ENCODE data around the gene GBGT1.

- CAGE, long polyA plus RNA, result no peak
- RRBS, result no CpG with 5 or more reads among the region's 8 CpGs
These were observed 84.3 kb upstream of the RAPGEF1 start for GRCh38 chr9:131824279-131824478.

DNA sequence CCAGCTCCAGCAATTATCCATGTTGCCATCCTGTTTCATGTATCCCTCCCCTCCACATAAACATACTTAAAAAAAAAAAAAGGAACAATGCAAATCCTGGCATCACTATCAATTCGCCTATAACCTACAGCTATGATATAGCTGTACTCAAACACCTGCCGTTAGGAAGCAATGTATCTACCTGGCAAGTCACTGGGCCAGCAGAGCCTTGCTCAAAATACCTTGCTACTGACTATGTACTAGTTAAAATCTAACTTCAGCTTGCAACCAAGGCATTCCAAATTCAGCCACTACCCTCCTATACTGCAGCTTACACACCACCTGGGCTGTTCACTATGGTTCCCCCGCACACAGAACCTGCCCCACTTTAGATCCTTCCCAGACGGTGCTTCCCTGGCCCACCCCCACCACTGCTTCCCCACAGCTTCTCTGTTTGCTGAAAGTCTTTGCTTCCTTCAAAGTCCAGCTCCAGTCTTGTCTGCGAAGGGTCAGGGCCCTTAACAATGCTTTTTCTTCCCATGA lies 89.9 kb downstream of the MED27 start:
- CAGE, long polyA plus RNA, result no peak
- RRBS, result no CpG with 5 or more reads among the region's 5 CpGs

DNA sequence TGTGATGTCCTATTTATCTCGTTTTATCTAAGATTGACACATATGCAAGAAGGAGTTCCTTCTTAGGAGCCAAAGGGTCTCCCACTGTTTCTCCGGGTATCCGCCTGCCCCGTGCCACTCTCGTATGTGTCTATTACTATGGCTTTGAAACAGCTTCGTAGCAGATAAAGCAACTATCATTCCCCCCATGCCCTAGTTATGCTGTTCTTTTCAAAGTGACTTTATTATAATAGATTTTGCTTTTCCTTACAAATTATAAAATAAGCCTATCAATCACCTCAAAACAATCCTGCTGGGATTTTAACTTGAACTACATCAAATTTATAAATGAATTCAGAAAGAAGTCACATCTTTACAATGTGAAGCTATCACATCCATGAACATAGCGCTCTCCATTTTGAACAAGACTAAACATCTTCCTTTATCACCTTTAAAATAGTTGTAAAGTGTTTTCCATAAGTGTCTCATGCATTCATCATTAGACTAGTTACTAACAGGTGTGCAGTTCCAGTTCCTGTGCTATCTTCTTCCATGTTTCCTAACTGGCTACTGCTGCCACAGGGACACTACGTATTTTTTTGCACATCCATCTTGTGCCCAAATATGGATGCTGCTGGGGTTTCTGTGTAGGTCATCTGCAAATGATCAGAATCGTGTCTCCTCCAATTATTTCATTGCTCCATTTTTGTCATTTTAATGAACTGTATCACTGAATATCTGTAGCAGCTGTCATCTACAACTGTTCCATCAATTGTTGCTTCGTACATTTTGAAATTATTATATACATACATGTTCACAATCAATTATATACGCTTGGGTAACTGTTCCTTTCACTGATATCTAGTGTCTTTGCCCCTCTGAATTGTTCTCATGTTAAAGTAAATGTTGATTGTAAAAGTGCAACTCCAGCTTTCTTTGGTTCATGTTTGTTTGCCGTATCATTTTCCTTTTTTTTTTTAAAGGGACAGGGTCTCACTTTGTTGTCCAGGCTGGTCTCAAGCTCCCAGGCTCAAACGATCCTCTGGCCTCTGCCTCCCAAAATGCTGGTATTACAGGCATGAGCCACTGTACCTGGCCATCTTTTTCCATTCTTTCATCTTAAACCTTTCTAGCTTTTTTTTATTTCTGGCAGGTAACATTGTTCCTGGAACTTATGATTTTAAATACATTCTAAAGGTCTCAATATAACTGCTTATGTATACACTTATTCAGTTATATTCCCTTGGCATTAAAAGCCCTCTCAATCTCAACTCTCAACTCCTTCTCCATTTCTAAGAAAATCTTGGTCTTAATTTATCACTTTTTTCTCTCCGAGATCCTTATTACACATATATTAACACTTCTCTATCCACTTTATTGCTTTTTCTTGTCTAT lies 37.6 kb downstream of the SETX start:
- CAGE, long polyA plus RNA, result no peak
- RRBS, result no CpG with 5 or more reads among the region's 14 CpGs

GRCh38 chr9:132486972-132487384 lies 77.0 kb downstream of the CFAP77 start:
- CAGE, long polyA plus RNA, result no peak
- RRBS, result 17% methylated on average over 3 of the region's 17 CpGs

GRCh38 chr9:132768903-132769353 lies 98.7 kb downstream of the GTF3C4 start:
- CAGE, long polyA plus RNA, result no peak
- RRBS, result no CpG with 5 or more reads among the region's 10 CpGs

- CAGE, long polyA plus RNA, result no peak
- RRBS, result no CpG with 5 or more reads among the region's 7 CpGs
These were observed 80.0 kb downstream of the AK8 start for GRCh38 chr9:132798042-132798498.

DNA sequence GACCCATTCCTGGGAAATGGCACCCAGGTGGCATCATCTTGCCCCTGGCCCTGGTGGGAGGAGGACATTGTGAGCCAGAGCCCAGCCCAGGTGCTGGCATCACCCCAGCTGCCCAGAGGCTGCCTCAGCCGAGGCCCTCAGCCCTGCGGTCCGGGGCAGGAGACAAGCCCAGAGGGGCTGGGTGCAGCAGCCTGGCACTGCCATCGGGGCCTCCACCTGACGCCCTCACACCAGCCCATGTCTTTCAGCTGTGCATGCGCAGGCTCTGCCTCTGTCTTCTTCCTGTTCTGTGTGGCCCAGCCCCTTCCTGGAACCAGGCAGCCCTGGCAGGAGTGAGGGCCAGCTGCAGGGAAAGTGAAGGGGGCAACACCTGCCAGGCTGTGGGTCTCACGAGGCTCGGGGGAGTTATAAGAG lies 4.8 kb upstream of the CEL start:
- CAGE, long polyA plus RNA, result no peak
- RRBS, result no CpG with 5 or more reads among the region's 8 CpGs

DNA sequence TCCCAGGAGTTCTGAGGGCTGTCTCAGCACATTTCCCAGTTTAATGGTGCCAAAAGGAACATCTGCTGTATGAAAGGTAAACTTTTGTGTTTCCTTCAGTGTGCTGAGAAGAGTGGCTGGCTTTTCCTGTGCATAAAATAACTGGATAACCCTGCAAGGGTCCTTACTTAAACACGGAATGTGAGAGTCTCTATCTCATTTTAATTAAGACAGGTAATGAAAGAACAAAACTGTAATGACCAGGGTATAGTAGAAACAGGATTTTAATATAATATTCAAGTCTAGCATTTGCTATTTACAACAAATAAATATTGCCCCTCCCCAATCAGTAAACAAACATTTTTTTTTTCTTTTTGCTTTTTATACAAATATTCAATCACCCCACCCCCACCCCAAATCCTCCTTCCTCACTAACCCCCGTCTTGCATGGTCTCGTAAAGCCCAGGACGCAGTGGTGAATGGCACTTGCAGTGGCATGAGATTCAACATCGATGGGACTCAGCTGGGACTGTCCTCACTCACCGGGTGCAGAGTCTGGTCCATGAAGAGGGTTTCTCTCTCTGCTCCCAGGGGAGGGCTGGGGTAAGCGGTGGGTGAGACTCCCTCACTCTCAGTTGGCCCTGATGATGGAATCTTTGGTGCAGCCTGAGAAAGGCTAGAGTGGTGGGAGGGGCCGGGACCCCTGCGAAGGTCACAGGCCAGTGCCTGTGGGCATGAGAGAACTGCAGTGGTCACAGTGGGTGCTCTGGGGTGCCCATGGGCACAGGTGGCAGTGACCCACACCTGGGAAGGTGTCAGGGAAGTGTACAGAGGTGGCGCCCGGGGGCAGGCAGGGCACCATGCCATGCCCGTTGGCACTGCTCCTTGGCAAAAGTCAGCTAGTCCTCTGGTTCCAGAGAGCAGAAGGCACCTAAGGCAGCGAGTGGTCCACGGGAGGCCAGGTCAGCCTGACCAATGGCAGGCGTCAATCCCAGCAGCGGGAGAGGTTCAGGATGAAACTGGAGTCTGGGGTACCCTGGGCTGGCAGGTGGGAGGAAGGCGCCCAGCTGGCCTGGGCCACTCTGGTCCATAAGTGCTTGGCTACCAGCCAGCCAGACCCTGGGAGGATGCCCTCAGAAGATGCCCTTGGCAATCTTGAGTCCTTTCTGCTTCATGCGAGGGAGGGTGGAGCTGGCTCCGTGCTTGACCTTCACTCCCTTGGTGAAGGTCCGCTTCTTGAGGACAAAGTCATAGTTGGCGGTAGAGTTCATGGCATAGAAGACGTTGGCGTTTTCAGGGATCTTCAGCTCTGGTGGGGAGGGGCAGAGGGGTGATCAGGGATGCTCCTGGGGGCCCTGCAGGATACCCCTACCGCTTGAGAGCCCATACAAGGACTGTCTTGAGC lies 23.1 kb downstream of the RALGDS start:
- CAGE, long polyA plus RNA, result no peak
- RRBS, result no CpG with 5 or more reads among the region's 24 CpGs

DNA sequence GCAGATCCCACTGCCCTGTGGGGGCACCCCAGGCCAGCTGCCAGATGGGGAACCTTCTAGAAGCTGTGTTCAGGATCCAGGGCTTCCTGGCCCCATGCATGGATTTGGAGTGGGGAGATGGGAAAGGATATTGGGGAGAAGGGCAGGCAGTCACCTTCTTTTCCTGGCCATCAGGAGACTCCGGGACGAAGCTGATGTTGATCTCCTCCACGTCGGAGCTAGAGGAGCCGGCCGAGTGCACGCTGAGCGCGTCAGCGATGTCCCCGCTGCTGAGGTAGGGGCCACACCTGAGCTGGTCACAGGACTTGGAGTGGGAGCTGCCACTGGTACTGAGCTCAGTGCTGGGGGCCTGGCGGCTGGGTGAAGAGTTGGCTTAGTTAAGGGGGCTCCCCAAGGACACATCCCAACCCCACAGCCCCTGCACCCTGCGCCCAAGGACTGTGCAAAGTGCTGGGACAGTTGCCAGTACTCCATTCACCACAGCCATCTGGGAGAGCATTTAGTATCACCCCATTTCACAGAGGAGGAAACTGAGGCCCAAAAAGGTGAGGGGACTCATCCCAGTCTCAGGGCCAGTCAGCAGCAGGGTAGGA lies 19.2 kb downstream of the RALGDS start:
- CAGE, long polyA plus RNA, result no peak
- RRBS, result no CpG with 5 or more reads among the region's 13 CpGs

- CAGE, long polyA plus RNA, result no peak
- RRBS, result 81% methylated on average over 2 of the region's 19 CpGs
These were observed 15.4 kb downstream of the RALGDS start for GRCh38 chr9:133105628-133106129.

GRCh38 chr9:133113802-133114446 lies 7.1 kb downstream of the RALGDS start:
- CAGE, long polyA plus RNA, result no peak
- RRBS, result no CpG with 5 or more reads among the region's 15 CpGs

DNA sequence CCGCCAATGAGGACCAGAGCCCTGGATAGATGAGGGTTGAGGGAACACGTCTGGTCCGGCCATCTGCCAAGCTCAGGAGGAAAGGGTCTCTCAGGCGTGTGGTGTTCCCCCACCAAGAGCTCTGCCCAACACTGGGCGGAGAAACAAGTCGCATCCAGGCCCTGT lies 1.5 kb downstream of the RALGDS start:
- CAGE, long polyA plus RNA, result no peak
- RRBS, result 11% methylated on average over 1 of the region's 6 CpGs

DNA sequence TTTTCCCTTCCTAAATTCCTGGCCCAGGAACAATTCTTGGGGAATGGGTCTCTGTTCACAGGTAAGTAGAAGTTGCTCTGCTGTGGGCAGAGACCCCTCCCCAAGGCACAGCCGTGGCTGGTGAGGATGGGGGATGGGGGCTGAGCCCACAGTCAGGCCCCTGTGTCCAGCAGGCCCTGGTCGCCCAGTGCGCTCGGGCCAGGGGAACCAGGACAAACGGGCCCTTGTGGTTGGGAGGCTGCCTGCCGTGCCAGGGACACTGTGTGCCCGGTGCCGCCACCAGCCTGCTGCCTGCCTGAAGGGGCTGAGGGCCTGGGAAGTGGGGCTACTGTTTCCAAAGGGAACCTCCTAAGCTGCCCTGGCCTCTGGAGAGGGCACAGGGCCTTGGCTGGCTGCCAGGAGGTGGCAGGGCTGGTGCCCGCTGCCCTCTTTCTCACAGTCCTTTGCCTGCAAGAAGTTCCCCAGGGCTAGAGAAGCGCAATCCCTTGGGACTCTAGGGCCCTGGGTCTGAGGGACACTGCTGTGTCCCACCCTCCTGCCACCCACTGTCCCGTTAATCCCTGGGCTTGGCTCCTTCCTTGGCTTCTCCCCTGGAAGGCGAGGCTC lies 16.8 kb upstream of the RALGDS start:
- CAGE, long polyA plus RNA, result no peak
- RRBS, result no CpG with 5 or more reads among the region's 12 CpGs

DNA sequence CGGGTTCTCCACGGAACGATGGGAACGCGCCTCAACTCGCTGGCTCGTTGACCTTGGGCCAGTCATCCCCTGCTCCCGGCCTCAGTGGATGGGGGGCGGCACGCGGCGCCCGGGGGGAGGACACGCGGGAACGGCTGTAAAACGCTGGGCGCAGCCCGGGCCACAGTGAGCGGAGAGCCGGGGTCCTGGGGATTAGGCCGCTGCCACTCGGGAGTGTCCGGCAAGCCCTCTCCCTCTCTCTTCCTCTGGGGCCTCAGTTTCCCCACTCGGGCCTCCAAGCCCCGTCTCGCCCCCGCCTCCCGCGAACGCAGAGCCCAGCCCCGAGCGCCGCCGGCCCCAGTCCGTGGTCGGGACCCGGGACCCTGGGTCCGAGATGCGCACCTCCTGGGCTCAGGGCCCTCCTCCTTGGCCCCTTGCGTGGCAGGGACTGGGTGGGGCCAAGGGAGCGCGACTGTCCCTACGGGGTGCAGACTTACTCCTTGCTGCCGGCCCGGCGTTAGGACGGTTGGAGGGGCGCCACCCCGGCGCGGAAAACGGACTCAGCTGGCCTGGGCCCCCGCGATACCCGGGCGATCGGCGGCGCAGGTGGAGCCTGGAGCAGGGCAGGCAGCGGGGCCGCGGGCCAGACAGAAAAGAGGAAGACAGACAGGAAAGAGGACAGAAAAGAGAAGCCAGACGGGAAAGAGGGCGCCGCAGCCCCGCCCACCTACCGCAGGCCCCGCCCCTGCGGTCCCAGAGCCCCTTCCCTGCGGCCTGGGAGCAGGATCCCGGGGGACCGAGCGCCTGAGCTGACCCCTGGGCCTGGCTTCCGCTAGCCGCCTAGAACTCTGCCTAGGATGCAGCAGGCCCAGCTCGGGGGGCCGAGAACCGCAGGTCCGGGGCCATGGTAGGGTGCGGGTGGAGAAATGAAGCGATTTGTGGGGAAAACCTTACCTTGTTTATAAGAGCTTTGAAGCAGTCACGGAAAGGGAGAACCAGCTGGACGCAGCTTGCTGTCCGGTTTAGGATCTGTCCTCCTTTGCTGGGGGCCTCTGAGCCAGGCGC lies at the start of gene GBGT1:
GBGT1 (minus strand) TSS at position 637 of the 1,044 bp plus-strand sequence.
- CAGE, long polyA plus RNA, result no peak
- RRBS, result 5% methylated on average over 41 of the region's 86 CpGs

- CAGE, long polyA plus RNA, result no peak
- RRBS, result no CpG with 5 or more reads among the region's 9 CpGs
These were observed 41.7 kb upstream of the OBP2B start for GRCh38 chr9:133250616-133251327.

GRCh38 chr9:133339457-133340134 lies 3.6 kb upstream of the SURF6 start:
- CAGE, long polyA plus RNA, result no peak
- RRBS, result no CpG with 5 or more reads among the region's 9 CpGs

GRCh38 chr9:133341652-133342258 lies 5.8 kb upstream of the SURF6 start:
- CAGE, long polyA plus RNA, result no peak
- RRBS, result no CpG with 5 or more reads among the region's 11 CpGs

DNA sequence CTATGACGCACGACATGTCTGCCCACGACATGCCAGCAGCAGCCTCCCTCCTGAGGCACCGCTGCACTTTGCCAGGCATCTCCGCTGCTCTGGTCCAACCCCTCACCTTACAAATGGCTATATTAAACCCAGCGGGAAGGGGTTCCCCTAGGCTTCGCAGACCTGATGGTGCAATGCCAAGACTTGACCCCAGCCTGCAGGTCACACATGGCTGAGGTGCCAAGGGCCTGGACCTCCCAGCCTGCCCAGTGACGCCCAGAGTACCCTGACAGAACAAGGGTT lies 8.0 kb downstream of the SURF4 start:
- CAGE, long polyA plus RNA, result no peak
- RRBS, result no CpG with 5 or more reads among the region's 8 CpGs

GRCh38 chr9:133368248-133369214 lies 7.3 kb downstream of the SURF4 start:
- CAGE, long polyA plus RNA, result no peak
- RRBS, result no CpG with 5 or more reads among the region's 27 CpGs

- CAGE, long polyA plus RNA, result no peak
- RRBS, result no CpG with 5 or more reads among the region's 6 CpGs
These were observed 5.6 kb downstream of the ADAMTS13 start for GRCh38 chr9:133427766-133428154.